ENCODE results near the gene ITPKB.

- RRBS, 2 experiments: no CpG with 5 or more reads among the region's 10 CpGs
These were observed 66.8 kb downstream of the ITPKB start for GRCh38 chr1:226672114-226672803.

DNA sequence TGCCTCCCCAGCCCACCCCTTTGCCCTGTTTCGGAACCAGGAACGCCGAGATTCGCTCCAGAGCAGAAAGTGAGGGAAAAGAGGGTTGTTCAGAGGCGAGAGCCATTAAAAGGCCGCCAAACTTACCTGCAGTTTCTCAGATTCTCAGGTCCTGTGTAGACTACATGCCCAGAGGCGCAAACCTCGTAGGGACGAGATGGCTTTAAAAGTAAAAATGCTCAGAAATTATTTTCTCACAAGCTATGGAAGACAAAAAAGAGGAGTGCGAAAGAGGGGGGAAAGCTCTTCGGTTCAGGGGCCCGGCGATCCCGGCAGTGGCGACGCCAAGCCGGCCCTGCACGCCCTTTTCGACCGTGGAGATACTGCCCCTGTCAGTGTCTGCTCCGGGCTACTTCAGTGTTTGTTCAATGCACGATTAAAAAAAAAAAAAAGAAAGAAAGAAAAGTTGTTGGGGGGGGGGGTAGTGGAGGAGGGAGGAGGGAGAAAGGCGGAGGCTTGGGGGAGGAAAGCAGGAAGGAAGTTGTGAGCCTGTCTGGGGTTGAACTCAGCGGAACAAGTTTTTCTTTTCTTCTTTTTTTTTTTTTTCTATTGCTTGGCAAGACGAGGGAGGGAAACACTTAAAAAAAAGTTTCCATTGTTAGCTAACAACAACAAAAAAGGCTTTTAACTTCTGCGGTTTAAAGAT is at the start of gene ITPKB:
Gene ITPKB, minus strand, starts transcription at position 368 of the 685 bp plus-strand sequence.
- RRBS, 2 experiments: under 1% methylated on average over 5 of the region's 26 CpGs

- RRBS, 2 experiments: no CpG with 5 or more reads among the region's 17 CpGs
These were observed 25.1 kb downstream of the PSEN2 start for GRCh38 chr1:226895418-226895996.

DNA sequence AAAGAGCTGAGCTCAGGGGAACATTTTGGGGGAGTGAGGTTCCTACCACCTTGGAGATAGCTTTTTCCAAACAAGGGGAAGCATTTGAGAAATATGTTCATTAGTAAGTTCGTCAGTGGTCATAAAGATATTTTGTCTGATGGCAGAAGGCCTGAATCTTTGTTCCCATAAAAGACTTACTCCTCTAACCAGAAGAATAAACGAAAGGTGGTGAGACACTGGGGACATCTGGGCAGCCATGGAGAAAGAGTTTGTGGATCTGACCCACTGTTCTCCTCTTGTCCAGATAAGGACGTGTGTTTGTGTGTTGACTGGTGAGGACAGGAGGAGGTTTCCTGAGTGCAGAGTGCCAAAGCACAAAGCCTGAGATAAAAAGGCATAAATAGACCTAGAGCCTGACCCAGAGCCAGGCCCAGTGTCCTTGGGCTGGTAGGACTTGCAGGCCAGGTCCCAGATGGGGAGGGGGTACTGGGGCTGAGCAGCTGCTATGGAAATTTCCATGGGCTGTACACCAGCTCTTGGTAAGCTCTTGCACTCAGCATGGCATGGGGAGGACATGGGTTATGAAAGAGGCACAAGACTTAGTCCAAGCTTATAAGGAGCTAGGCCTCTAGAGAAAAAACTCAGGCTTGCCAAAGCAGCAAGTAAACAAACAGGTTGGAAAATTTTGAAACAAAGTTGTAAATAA is 19.7 kb upstream of the COQ8A start:
- RRBS, 2 experiments: no CpG with 5 or more reads among the region's 3 CpGs

- RRBS, 2 experiments: no CpG with 5 or more reads among the region's 7 CpGs
These were observed 8.2 kb downstream of the COQ8A start for GRCh38 chr1:226948121-226948835.

GRCh38 chr1:226985588-226986362 is 45.7 kb downstream of the COQ8A start:
- RRBS, 2 experiments: 89 to 92% methylated on average over 1 of the region's 27 CpGs

DNA sequence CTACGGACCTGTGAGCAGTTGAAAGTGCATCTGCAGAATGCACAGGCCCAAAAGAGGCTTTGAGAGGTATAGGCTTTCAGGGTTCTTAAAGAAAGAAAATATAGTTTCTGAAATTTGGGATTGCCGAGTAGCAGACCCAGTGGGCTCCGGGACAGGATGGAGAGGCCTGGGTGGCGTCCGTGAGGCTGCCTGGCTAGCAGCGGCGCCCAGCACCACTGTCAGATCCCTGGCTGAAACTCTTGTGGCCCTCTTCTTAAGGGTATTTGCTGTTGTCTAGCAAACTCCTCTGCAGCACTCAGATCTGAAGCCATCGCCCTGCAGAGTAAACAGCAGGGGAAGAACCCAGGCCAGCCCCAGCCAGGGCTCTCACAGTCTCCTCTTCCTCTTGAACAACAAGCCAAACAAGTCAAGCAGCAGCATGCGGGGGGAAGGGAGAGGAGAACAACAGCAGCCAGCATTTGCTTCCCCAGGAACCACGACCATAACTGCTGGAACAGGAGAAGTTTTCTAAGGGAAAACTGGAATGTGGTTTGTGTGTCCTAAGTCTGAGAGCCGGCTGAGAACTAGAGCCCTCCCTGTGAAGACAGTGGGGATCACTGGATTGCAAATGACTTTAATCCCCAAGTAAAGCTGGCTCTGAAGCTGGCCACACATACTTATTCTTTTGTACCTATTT is 48.1 kb downstream of the COQ8A start:
- RRBS, 2 experiments: no CpG with 5 or more reads among the region's 11 CpGs

DNA sequence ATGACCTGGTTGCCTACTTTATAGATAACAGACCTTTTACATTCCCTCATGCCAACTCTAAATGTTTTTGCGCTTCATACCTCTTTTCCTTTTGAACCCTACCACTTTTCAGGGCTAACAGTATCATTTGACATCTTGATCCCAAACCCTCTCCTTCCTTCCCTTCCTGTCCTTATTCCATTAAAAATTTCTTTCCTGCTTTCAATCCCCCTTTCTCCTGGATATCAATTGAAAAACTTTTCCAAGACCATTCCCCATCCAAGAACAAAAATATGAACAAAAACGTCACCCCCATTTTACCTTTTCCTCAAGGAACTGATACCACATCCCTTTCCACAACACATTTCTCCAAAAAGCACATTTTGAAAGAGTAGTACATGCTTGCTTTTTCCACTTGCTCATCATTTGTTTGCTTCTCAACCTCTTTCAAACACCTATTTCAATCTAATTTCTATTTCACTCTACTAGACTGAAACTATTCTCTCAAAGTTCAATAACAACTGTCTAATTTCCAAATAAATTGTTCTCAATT is 97.6 kb downstream of the CDC42BPA start:
- RRBS, 2 experiments: no CpG with 5 or more reads among the region's 2 CpGs

GRCh38 chr1:227311605-227312305 is 6.5 kb downstream of the CDC42BPA start:
- RRBS, 2 experiments: no CpG with 5 or more reads among the region's 3 CpGs

GRCh38 chr1:227319098-227319753 is 934 bp upstream of the CDC42BPA start:
- RRBS, 2 experiments: no CpG with 5 or more reads among the region's 14 CpGs

- RRBS, 2 experiments: no CpG with 5 or more reads among the region's 3 CpGs
These were observed 41.9 kb downstream of the PRSS38 start for GRCh38 chr1:227857426-227857677.

DNA sequence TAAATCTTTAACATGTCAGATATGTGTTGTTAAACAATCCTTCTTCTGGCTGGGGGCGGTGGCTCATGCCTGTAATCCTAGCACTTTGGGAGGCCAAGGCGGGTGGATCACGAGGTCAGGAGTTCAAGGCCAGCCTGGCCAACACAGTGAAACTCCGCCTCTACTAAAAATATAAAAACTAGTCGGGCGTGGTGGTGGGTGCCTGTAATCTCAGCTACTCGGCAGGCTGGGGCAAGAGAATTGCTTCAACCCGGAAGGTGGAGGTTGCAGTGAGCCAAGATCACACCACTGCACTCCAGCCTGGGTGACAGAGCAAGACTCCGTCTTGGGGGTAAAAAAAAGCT is 37.7 kb downstream of the WNT9A start:
- RRBS, 2 experiments: no CpG with 5 or more reads among the region's 9 CpGs

- RRBS, 2 experiments: no CpG with 5 or more reads among the region's 7 CpGs
These were observed 5.1 kb upstream of the WNT3A start for GRCh38 chr1:228001762-228002115.

DNA sequence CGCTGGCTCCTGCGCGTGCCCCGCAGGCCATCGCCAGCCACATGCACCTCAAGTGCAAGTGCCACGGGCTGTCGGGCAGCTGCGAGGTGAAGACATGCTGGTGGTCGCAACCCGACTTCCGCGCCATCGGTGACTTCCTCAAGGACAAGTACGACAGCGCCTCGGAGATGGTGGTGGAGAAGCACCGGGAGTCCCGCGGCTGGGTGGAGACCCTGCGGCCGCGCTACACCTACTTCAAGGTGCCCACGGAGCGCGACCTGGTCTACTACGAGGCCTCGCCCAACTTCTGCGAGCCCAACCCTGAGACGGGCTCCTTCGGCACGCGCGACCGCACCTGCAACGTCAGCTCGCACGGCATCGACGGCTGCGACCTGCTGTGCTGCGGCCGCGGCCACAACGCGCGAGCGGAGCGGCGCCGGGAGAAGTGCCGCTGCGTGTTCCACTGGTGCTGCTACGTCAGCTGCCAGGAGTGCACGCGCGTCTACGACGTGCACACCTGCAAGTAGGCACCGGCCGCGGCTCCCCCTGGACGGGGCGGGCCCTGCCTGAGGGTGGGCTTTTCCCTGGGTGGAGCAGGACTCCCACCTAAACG is 23.5 kb upstream of the ARF1 start:
- RRBS, 2 experiments: 37 to 95% methylated on average over 3 to 8 of the region's 64 CpGs

- RRBS, 2 experiments: no CpG with 5 or more reads among the region's 3 CpGs
These were observed 4.8 kb downstream of the ARF1 start for GRCh38 chr1:228087145-228087816.

GRCh38 chr1:228087832-228088358 is 5.4 kb downstream of the ARF1 start:
- RRBS, 2 experiments: 94 to 98% methylated on average over 2 of the region's 9 CpGs

DNA sequence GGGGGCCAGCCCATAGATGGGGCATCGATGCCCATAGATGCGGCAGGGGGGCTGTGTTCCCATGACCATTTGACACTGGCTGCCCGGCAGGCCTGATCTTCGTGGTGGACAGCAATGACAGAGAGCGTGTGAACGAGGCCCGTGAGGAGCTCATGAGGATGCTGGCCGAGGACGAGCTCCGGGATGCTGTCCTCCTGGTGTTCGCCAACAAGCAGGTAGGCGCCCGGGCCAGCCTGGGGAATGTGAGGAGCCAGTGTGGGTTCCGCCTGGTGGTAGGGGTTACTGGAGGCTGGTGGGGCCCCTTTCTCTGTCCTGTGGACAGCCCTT is 5.7 kb downstream of the C1orf35 start:
- RRBS, 2 experiments: 95 to 97% methylated on average over 6 of the region's 14 CpGs

DNA sequence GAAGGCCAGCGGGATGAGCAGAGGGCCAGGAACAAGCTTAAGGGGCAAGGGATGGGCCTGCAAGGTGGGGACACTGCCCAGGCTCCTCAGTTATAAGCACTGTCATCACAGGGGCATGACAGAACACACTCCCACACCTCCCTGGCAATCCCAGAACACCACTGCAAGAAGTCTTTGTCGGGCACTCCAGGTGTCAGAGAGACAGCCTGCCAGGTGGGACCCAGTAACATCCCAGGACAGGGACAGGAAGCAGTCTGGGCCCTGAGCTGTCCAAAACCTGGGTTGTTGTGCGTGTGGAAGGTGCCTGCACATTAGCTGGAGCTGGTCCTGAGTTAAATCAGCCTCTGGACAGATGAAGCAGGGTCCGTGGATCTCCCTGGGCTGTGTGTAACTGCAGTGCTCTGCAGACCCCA is 2.7 kb upstream of the C1orf35 start:
- RRBS, 2 experiments: no CpG with 5 or more reads among the region's 4 CpGs

DNA sequence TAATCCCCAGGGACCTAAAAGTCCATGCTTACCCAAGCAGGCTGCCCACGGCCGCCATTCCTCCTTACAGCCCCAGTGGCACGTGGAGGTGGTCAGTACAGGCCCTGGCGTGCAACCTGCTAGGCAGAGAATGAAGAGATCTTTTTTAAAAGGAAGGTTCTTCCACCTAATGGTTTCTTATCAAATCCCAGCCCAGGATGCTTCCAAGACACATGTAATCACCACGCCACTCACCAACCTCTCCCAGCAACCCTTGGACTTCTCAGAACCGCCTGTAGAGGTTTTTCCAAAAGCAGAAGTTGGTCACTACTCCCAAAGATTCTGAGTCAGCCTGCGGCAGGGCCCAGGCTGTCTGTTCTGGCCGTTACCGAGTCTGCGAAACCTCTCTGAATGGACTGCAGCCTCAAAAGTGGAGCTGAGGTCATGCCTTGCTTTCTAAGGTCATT is 873 bp downstream of the MRPL55 start:
- RRBS, 2 experiments: no CpG with 5 or more reads among the region's 10 CpGs

GRCh38 chr1:228208338-228209028 is 639 bp downstream of the OBSCN start:
- RRBS, 2 experiments: 87 to 90% methylated on average over 6 to 9 of the region's 19 CpGs